ENCODE measurements around the genes ETS2 and LCA5L.

GRCh38 chr21:38296285-38296988 is 39.6 kb downstream of the KCNJ15 start:
CAGE:
- cytosol, long polyA minus RNA = no peak
- cytosol, long polyA plus RNA = no peak
- long polyA plus RNA = no peak
- nucleus, long polyA minus RNA = no peak
- nucleus, long polyA plus RNA = no peak

DNA sequence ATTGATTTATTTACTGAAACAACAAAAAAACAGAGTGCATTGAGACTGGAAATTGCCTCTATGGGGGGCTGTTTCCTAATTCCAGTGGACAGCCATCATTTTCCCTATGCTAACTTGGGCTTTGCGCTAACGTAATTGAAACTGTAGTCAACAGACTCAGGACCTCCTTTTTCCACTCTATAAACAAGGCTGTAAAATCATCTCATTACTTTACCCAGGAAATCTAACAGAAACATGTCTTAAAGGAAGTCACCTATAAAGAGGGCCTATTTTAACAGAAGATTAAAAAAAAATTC is 2.1 kb downstream of the ERG start:
CAGE:
- cytosol, long polyA minus RNA = no peak
- cytosol, long polyA plus RNA = no peak
- long polyA plus RNA = no peak
- nucleus, long polyA minus RNA = no peak
- nucleus, long polyA plus RNA = no peak

DNA sequence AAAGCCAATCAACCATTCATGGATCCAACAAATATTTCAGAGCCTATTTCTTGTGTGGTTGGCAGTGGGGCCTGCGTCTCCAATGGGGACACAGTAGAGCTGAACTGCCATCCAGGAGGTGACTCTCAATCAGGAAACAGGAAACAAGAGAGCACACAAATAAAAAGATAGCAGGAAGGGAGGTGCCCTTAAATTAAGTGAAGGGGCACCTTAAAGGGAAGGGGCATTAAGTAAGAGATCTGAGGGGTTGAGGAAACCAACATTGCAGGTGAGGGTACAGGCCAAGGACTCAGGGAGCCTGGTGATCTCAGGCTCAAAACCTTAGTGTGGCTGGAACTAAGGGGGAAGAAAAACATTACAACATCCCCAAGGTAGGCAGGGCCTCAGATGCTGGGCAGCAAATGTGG is 64.2 kb upstream of the ETS2 start:
CAGE:
- cytosol, long polyA minus RNA = no peak
- cytosol, long polyA plus RNA = no peak
- long polyA plus RNA = no peak
- nucleus, long polyA minus RNA = no peak
- nucleus, long polyA plus RNA = no peak

DNA sequence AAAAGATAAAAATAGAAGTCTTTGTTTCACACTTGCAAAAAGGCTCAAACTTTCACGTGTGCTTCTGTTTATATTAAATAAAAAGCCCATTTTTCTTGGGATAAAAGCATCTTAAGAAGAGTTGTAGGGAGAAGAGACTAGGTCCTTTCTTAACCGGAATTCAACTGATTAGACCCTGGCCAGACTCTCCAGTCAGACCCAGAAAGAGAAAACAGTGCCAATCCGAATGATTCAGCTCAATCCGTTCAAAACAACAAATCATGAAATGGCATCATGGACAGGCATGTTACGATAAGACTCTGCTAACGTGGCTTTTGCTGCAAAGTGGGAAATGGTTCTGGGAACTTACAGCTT is 45.9 kb upstream of the ETS2 start:
CAGE:
- cytosol, long polyA minus RNA = no peak
- cytosol, long polyA plus RNA = no peak
- long polyA plus RNA = no peak
- nucleus, long polyA minus RNA = no peak
- nucleus, long polyA plus RNA = no peak

CAGE:
- cytosol, long polyA minus RNA = start-site peak on the plus strand at chr21:38805901-38805981, 35 reads
- cytosol, long polyA plus RNA = no peak
- long polyA plus RNA = no peak
- nucleus, long polyA minus RNA = start-site peak on the minus strand at chr21:38805745-38805765, 6 reads; start-site peak on the plus strand at chr21:38805928-38805934, 449 reads
- nucleus, long polyA plus RNA = start-site peak on the plus strand at chr21:38805887-38805980, 1,117 and 616 reads in 2 replicates
Observed at GRCh38 chr21:38805413-38806209, at the start of gene ETS2. TSS of gene ETS2 (plus strand) at chr21:38805929.

DNA sequence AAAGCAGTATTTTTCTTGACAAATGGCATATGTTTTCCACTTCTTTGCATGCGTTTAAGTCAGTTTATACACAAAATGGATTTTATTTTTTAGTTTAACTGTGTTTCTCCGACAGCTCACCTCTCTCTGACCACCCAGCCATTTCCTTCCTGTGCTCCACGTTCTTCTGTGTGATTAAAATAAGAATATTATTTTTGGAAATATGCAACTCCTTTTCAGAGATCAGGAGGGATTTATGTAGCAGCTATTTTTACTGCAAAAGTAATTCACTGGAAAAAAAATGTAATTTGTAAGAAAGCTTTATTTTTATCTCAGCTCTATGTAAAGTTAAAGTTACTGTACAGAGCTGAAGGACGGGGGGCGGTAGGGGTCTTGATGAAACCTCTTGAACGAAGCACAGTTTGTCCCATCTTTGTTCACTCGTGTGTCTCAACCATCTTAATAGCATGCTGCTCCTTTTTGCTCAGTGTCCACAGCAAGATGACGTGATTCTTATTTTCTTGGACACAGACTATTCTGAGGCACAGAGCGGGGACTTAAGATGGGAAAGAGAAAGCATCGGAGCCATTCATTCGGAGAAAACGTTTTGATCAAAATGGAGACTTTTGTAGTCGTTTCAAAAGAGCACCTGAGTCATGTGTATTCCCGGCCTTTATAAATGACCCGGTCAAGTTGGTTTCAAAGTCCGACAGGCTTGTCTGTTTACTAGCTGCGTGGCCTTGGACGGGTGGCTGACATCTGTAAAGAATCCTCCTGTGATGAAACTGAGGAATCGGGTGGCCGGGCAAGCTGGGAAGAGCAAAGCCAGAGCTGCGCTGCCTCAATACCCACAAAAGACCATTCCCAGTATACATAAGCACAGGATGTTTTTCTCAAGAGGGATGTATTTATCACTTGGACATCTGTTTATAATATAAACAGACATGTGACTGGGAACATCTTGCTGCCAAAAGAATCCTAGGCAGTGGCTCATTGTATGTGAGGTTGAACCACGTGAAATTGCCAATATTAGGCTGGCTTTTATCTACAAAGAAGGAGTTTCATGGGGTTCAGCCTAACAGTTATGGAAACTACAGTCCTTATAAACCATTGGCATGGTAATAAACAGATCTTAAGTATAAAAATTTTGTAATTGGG is 18.4 kb downstream of the ETS2 start:
CAGE:
- cytosol, long polyA minus RNA = no peak
- cytosol, long polyA plus RNA = no peak
- long polyA plus RNA = no peak
- nucleus, long polyA minus RNA = no peak
- nucleus, long polyA plus RNA = no peak

DNA sequence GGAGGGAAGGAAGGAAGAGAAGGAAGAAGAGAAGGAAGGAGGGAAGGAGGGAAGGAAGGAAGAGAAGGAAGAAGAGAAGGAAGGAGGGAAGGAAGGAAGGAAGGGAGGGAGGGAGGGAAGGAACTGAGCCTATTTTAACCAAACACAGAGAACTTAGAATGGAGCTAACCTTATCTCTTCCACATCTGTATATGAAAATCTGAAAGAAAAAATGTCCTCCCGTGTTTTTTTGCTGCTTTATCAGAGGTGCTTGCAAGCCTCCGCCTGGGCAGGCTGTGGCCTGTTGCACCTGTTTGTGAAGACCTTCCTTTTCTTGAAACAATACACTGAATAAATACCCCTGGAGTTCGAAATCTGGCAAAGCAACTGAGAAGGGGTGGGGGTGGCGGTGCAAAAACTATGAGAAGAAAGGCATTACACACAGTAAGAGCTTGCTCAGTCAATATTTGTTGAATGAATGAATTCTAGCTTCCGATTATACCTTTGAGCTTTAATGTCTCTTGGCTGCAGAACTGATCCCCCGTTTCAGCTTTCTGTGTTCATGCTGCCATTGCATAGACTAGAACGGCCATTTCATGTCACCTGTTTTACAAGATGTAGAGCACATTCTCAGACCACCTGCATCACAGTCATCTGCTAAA is 111.2 kb downstream of the ETS2 start:
CAGE:
- cytosol, long polyA minus RNA = no peak
- cytosol, long polyA plus RNA = no peak
- long polyA plus RNA = no peak
- nucleus, long polyA minus RNA = no peak
- nucleus, long polyA plus RNA = no peak

DNA sequence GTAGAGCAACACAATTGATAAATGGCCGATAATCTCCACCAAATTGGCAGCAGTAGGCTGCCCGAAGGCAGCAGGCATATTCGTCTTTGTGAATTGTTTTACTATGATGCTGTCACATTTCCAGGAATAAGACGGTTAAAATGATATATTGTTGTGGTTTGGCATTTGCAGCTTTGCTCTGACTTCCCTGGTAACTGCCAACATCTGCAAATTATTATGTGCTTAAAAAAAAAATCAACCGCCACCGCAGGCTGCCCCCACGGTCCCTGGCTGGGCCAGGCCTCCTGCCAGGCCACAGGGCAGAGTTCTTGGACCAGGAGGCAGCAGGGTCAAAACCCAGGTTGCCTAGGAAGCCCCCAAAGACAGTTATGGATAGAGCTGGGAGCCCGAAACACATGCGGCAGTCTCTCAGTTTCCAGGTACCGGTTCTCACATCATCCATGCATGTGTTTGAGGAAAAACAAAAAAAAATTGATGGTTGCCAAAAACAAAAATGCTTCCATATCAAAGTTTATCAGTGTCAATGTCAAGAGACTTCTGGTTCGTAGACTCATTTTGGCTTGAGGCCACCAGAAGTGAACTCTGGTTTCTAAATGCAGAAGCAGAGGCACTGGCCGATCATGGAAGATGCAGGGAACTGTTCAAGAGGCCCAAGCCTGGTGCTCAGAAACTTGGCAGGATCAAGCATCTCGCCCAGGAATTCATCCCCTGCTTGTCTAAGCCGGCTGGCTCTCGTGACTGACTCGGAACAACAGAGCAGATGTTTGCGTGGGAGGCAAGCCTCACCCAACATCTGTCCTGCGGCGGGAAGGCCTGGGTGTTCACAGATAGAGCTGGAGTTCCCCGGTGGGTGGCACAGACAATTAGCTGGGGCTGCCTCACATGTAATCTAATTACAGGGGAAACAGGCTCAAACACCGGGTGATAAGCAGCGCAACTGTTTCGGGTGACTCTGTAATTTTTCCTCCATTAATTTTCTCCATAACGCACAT is 179.6 kb downstream of the ETS2 start:
CAGE:
- cytosol, long polyA minus RNA = no peak
- cytosol, long polyA plus RNA = no peak
- long polyA plus RNA = no peak
- nucleus, long polyA minus RNA = no peak
- nucleus, long polyA plus RNA = no peak

DNA sequence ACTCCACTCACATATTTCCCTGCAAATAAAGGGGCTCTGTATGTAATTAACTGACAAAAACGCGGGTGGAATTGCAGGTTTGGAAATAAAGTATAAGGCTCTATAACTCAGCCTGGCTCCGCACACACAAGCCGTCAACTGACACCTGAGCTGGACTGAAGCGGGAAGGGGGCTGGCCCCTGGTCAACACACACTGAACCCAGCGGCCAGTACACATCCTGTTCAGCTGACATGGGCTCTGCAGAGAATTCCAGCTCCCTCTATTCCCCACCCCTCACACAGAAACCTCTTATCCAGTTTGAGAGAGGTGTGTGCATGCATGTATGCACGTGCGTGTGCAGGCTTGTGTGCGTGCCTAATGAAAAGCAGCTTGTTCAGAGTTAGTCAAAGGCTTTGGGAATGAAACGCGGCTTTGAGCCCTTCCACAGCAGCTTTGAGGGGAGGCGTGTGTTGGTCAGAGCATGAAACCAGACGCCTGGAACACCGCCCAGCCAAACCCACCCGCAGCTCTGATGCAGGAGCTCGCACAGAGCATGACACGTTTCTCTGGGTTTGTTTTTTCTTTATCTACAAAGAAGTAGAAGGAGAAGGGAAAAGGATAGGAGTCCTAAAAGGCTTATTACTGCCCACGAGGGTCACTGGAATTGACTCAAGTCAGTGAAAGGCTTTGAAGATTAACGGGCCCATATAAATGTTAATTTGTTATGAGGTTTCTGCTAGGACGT is 184.1 kb downstream of the ETS2 start:
CAGE:
- cytosol, long polyA minus RNA = no peak
- cytosol, long polyA plus RNA = no peak
- long polyA plus RNA = no peak
- nucleus, long polyA minus RNA = no peak
- nucleus, long polyA plus RNA = no peak

GRCh38 chr21:39020976-39021759 is 162.1 kb downstream of the PSMG1 start:
CAGE:
- cytosol, long polyA minus RNA = no peak
- cytosol, long polyA plus RNA = no peak
- long polyA plus RNA = no peak
- nucleus, long polyA minus RNA = no peak
- nucleus, long polyA plus RNA = no peak

CAGE:
- cytosol, long polyA minus RNA = no peak
- cytosol, long polyA plus RNA = no peak
- long polyA plus RNA = no peak
- nucleus, long polyA minus RNA = no peak
- nucleus, long polyA plus RNA = no peak
Observed at GRCh38 chr21:39022745-39024070, 160.0 kb downstream of the PSMG1 start.

GRCh38 chr21:39040483-39040959 is 142.7 kb downstream of the PSMG1 start:
CAGE:
- cytosol, long polyA minus RNA = no peak
- cytosol, long polyA plus RNA = no peak
- long polyA plus RNA = no peak
- nucleus, long polyA minus RNA = no peak
- nucleus, long polyA plus RNA = no peak

DNA sequence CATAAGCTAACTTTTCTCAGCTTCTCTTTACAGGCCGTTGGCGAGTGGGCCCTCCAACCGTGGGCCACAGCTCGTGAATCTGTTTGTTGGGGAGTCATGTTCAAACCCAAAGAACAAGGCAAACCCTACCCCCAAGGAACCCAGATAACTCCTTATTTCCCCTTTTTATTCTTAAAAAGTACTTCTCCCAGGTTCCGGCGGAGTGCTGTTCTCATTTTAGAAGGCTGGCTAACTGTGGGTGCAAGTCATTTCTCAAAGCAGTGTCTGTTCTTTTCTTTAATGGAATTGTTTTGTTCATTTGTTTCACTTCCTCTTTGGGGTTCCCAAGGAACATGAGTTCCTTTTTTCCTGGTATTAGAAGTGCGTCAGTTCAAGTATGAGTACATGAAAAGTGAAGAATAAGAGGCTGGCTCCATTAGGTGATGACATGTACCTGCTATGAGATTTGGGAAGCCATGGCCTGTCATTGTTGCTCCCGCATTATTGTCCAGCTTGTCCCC is 88.9 kb downstream of the PSMG1 start:
CAGE:
- cytosol, long polyA minus RNA = no peak
- cytosol, long polyA plus RNA = no peak
- long polyA plus RNA = no peak
- nucleus, long polyA minus RNA = no peak
- nucleus, long polyA plus RNA = no peak

CAGE:
- cytosol, long polyA minus RNA = no peak
- cytosol, long polyA plus RNA = no peak
- long polyA plus RNA = no peak
- nucleus, long polyA minus RNA = no peak
- nucleus, long polyA plus RNA = no peak
Observed at GRCh38 chr21:39183689-39184534, 661 bp upstream of the PSMG1 start.

CAGE:
- cytosol, long polyA minus RNA = no peak
- cytosol, long polyA plus RNA = no peak
- long polyA plus RNA = no peak
- nucleus, long polyA minus RNA = no peak
- nucleus, long polyA plus RNA = no peak
Observed at GRCh38 chr21:39216059-39216829, 33.0 kb upstream of the PSMG1 start.

DNA sequence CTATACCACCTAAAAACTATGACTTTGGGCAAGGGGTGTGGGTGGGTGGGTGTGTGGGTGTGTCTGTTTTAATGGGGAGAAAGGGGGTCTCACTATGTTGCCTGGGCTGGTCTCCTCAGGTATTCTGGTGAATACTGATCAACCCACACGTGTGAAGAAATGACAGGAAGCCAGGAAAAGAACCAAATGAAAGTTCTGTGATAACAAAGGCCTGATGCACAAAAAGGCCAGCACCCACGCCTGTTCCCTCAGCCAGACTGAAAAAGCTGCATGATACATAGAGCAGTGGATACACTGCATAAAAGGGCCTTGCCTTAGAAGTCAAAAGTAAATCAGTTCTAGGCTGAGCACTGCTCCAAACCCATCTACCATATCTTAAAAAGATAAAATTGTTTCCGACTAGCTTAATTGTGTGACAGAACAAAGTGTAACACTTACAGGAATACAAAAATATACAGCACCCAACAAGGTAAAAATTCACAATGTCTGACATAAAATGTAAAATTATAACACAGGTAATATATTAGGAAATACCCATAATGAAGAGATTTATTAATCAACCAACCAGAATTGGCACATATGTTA is 36.9 kb upstream of the PSMG1 start:
CAGE:
- cytosol, long polyA minus RNA = no peak
- cytosol, long polyA plus RNA = no peak
- long polyA plus RNA = no peak
- nucleus, long polyA minus RNA = no peak
- nucleus, long polyA plus RNA = no peak

CAGE:
- cytosol, long polyA minus RNA = no peak
- cytosol, long polyA plus RNA = no peak
- long polyA plus RNA = no peak
- nucleus, long polyA minus RNA = no peak
- nucleus, long polyA plus RNA = no peak
Observed at GRCh38 chr21:39225500-39225991, 42.3 kb upstream of the PSMG1 start.

CAGE:
- cytosol, long polyA minus RNA = no peak
- cytosol, long polyA plus RNA = no peak
- long polyA plus RNA = no peak
- nucleus, long polyA minus RNA = start-site peak on the plus strand at chr21:39445839-39445896, 5 reads
- nucleus, long polyA plus RNA = start-site peak on the plus strand at chr21:39445837-39445919, 22 and 22 reads in 2 replicates
Observed at GRCh38 chr21:39445163-39446447, at the start of gene LCA5L. TSS of gene LCA5L (minus strand) at chr21:39445778.

GRCh38 chr21:39452952-39453469 is 1.2 kb downstream of the SH3BGR start:
CAGE:
- cytosol, long polyA minus RNA = no peak
- cytosol, long polyA plus RNA = no peak
- long polyA plus RNA = no peak
- nucleus, long polyA minus RNA = no peak
- nucleus, long polyA plus RNA = no peak

DNA sequence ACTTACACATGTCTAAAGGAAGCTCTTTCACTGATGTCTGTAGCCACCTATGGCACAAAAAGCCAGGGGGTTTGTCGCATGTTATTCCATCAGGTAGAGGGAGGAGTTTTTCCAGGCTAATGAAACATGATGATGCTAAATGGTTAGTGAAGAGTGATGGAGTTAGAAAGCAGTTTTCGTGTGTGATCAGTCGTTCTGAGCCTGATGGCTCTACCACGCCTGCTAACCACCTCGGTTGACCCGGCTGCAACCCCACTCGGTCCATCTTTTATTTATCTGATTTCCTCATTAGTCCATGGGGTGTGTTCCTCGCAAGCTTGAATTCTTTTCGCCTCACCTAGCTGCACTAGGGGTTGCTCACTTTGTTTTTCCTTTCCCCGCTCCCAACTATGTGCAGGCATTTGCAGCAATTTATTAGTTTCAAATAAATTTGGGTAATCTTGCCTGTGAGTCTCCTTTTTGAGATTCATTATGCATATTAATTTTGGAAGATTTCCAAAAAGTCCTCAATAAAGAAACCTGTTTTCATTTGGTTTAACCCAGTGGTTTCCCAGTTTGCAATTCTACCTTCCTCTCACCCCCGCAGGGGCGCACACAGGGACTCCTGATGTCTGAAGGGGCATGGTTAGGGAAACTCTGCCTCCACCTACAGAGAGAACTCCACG is 12.5 kb downstream of the B3GALT5 start:
CAGE:
- cytosol, long polyA minus RNA = no peak
- cytosol, long polyA plus RNA = no peak
- long polyA plus RNA = no peak
- nucleus, long polyA minus RNA = no peak
- nucleus, long polyA plus RNA = no peak

Data from keratinocyte (primary cell).